OVCAR3 (cell line): ENCODE measurements around a stretch of chr10.

- RRBS: no CpG with 5 or more reads among the region's 19 CpGs
Observed at GRCh38 chr10:3137136-3137760, 35.3 kb downstream of the PITRM1 start.

DNA sequence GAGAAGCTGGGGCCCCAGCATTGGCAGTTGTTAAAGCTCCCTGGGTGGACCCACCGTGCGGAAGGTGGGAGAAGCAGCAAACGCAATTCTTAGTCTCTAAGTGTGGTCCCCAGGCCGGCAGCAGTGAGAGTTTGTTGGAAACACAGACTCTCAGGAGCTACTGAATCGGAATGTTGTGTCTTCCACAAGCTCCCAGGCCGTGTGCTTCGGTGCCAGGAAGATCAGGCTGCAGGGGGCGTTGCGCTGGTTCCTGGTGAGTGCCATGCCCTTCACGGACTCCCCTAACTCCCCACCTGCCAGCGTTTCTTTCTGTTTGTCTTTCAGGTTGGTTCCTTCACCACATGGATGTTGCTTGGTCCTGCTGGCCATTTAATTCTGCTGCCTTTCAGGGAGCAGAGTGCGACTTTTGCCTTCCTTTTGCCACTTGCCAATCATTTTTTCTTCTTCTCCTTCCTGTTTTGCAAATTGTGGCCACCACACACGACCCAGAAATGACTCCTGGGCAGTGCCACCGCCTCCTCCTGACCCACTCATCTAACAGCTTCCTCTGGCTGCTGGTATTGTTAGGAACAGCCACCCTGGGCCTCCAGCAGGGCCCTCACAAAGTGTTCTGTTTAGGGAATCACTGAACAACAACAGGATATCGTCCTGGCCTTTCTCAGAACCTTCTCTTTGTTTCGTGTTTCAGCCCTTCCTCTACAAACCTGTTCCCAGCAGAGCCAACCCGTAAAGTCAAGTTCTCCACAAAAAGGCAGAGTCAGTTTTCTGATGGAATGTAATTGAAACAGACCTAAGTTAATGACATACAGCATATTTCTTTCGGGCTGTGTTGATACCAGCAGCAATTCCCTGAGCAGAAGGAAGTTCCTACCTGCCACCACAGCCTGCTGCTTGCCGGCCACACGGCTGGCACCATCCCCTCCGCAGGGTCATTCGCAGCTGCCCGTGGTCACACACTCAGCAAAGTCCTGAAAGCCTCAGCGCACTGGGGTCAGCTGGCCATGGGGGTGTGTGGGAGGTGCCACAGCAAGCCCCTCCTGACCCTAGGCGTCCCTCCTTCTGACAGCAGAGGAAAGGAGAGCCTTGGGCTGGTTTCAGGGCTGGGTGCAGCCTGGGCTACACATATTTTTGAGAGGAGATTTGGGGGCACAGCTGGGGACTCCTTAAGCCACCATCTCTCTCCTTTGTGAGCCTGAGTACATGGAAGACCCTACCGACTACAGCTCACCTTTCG, 91.6 kb upstream of the PITRM1 start:
- RRBS: no CpG with 5 or more reads among the region's 27 CpGs

GRCh38 chr10:3324773-3325136, 152.2 kb upstream of the PITRM1 start:
- RRBS: no CpG with 5 or more reads among the region's 6 CpGs

DNA sequence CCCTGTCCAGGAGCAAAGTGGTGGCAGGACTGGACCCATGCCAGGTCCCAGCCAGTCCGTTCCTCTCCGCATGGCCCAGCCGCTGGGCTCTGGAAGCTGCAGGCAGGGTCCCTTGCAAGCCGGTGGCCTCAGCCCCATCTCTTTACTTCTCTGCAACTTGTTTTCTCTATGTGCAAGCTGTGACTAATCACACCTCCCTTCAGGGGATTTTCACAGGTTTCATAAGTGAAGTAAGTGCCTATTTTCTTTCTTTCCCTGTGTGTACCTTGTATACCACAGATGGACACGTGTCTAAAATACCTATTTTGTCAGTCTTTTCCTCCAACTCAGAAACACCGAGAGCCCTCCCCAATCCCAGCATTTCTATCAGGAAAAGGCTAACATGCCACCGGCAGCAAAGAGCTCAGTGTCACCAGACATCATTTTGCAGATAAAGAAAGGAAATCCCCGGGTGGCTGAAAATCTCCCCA, 27.0 kb downstream of the KLF6 start:
- RRBS: no CpG with 5 or more reads among the region's 8 CpGs

GRCh38 chr10:3761223-3761639, 23.8 kb downstream of the KLF6 start:
- RRBS: no CpG with 5 or more reads among the region's 6 CpGs

DNA sequence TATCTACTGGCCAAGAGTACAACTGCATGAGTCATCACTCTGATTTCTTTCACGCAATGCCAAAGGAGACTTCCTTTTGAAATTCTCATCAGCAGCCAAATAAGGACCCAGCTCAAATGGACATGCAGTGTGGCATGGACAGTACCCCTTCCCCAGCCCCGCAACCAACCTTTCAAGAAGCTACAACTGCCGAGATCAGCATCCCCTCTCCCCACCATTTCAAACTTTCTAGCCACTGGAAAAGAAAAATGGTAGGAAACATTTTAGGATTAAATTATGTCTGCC, 2.0 kb downstream of the KLF6 start:
- RRBS: no CpG with 5 or more reads among the region's 3 CpGs

GRCh38 chr10:3805156-3805624, 20.2 kb upstream of the KLF6 start:
- RRBS: no CpG with 5 or more reads among the region's 5 CpGs

DNA sequence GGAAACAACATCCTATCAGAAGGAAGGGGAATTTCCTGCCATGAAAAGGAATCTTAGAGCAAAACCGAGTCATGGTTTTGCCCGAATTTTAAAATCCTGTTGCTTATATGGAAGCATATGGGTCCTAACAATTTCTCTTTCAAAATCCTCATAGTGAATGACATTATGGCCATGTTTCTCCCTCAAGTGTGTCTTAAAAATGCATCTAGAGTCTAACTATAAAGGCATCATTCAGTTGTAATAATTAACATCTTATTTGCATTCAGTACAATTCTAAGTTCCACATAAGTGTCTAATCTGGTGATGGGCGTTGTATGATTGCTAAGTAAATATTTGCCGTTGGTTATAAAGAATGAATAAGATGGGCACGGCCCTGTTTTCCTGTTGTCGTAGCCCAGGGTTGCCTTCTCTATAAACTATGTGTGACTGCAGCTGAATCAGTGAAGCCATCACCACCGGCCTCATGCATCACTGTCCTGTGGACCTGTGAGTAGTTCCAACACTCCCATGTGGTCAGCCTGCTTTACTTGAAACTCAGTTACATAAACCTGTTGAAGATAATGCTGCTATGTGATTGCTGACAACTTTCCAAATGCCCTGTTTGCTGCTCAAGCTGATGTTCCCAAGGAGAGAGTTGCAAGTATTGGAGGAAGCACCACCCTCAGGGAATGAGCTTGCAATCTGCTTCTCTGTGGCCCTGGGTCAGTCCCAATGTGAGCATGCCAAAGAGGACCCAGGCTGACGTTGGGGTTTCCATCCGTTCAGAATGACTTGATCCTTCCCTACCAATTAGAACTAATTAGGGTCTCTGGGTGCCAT, 21.6 kb upstream of the KLF6 start:
- RRBS: no CpG with 5 or more reads among the region's 9 CpGs

GRCh38 chr10:3807507-3807955, 22.5 kb upstream of the KLF6 start:
- RRBS: no CpG with 5 or more reads among the region's 13 CpGs

GRCh38 chr10:3820288-3820706, 35.3 kb upstream of the KLF6 start:
- RRBS: no CpG with 5 or more reads among the region's 11 CpGs

DNA sequence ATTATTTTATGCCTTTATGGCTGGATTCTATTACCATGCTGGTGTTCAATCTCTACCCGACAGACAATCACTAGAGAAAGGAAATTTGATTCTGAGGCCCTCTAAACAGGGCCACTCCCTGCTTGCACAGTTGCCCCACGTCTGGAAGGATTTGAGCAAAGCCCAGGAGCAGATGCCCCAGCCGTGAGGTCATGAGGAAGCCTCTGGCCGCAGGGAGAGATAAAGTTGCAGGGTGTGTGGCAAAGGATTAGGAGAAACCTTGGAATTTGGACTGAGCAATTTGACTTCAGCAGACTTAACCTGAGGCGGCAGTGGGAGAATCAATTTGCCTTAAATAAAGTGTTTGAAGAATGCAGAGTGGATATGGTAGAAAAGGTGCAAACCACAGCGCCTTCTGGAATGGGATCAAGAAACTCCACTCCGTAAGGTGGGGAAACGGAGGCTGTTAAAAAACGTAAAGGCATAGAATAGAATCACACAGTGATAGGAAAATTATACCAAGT, 40.3 kb upstream of the KLF6 start:
- RRBS: no CpG with 5 or more reads among the region's 9 CpGs

GRCh38 chr10:3907438-3907994, 122.5 kb upstream of the KLF6 start:
- RRBS: no CpG with 5 or more reads among the region's 6 CpGs

DNA sequence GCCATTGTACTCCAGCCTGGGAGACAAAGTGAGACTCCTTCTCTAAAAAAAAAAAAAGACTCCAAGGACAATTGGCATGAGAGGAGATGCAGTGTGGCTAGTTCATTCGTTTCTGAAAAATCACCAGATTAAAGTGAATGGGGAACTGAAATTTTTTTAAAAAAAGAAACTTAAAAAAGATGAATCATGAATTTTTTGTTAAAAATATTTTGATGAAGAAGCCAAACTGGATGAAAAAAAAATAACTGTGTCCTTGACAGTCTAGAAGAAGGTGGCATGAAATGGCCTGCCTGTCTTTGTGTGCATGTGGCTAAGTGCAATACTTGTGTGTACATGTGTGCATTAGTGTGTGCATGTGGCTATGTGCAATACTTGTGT, 391.6 kb upstream of the KLF6 start:
- RRBS: no CpG with 5 or more reads among the region's 1 CpG

GRCh38 chr10:4242322-4243085, 457.5 kb upstream of the KLF6 start:
- RRBS: no CpG with 5 or more reads among the region's 4 CpGs

- RRBS: no CpG with 5 or more reads among the region's 5 CpGs
Observed at GRCh38 chr10:4847325-4848086, 21.5 kb downstream of the AKR1E2 start.

DNA sequence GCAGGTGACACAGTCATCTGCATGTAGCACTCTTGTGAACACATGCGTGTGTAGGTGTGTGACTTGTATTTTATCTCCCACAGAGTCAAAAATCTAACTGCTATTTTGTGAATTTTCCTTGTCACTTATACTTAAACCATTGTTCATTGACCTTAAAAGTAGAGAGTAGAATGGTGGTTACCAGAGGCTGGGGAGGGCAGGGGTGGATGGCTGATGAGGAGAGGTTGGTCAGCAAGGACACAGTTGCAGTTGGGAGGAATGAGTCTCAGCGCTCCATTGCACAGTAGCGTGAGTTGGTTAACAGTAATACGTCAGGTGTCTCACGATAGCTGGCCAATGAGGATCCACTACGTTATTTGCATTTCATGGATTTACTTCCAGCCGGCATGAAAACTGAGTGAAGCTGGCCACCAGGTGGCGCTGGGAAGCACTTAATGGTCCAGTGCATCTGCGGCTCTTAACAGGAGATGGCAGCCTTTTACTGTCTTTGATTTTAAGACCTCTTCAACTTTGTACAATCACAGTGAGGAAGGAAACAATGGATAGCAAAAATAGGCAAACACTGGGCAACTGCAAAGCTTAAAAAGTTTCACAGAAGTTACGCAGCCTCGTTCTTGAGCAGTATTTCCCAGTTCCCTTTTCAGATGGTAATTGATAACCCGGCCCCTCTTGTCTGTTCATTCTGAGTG, 23.6 kb downstream of the AKR1E2 start:
- RRBS: no CpG with 5 or more reads among the region's 12 CpGs

GRCh38 chr10:4914133-4914899, 48.9 kb upstream of the AKR1C1 start:
- RRBS: no CpG with 5 or more reads among the region's 6 CpGs

GRCh38 chr10:4956886-4957222, 6.4 kb upstream of the AKR1C1 start:
- RRBS: no CpG with 5 or more reads among the region's 4 CpGs

DNA sequence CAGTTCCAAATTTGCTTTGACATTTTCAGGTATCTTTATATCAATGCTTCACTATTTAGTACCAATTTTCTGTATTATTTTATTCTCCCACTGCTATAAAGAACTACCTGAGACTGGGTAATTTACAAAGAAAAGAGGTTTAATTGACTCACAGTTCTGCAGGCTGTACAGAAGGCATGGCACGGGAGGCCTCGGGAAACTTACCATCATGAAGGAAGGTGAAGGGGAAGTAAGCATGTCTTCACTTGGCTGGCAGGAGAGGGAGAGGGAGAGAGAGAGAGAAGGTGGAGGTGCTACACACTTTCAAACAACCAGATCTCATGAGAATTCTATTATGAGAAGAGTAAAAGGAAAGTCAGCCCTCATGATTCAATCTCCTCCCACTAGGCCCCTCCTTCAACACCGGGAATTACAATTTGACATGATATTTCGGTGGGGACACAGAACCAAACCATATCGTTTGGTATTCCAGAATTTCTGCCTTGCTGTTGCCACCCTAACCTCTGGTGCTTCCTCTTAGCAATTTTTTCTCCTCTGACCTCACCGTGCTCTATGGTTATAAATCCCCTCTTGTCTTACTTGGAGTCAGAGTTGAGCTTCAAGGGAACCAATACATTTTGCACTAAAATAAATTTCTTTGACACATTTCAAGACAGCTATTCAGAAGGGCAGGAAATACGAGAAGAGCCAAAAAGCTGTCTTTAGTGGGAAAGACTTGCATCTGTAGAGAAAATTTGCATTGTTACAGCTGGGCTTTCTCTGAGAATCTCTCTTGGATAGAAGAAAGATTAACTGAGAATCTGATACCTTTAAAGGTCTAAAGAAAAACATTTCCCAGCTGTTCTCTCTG, 14.3 kb upstream of the AKR1C2 start:
- RRBS: no CpG with 5 or more reads among the region's 7 CpGs

GRCh38 chr10:5020199-5020664, 16.6 kb upstream of the AKR1C2 start:
- RRBS: no CpG with 5 or more reads among the region's 5 CpGs